B cell (primary cell): ENCODE measurements around the gene ZNF32.

DNA sequence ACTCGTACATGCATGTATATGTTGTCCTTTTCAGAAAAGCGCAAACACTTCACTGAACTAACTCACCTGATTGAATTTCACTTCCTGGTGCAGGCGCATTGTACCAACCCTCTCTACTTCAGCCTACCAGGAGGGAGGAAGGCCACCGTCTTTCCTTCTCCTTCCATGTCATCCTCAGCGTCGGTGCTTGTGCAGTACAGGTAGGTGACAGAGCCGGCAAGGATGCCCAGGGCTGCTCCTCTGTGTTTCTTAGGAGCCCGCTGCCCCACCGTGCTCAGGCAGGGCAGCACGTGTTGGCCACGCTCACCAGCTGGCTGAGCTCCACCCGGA lies 51.0 kb upstream of the RET start:
- PRO-cap = no peak
- CAGE, long polyA plus RNA = no peak

DNA sequence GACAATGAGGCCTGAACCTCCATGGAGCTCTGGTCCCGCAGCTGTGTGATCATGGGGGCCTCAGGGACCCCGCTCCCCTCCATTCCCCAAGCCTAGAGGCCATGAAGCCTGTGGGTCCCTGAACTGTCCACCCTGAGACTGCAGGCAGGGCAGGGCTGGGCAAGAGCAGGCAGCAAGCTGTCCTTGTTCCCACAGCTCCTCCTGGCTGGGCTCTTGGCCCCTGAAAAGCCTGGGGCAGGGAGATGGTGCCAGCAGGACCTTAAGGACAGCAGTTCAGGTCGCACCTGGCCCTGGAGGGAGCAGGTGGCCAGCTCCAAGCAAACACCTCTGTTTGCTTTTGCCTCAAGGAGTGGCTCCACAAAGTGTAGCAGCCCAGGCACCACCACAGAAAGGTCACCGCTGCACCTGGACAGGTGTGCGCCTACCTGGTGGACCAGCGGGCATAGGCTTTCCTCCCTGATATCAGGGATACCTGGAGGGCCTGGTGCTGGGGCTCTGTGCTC lies 5.2 kb downstream of the RET start:
- PRO-cap = no peak
- CAGE, long polyA plus RNA = no peak

DNA sequence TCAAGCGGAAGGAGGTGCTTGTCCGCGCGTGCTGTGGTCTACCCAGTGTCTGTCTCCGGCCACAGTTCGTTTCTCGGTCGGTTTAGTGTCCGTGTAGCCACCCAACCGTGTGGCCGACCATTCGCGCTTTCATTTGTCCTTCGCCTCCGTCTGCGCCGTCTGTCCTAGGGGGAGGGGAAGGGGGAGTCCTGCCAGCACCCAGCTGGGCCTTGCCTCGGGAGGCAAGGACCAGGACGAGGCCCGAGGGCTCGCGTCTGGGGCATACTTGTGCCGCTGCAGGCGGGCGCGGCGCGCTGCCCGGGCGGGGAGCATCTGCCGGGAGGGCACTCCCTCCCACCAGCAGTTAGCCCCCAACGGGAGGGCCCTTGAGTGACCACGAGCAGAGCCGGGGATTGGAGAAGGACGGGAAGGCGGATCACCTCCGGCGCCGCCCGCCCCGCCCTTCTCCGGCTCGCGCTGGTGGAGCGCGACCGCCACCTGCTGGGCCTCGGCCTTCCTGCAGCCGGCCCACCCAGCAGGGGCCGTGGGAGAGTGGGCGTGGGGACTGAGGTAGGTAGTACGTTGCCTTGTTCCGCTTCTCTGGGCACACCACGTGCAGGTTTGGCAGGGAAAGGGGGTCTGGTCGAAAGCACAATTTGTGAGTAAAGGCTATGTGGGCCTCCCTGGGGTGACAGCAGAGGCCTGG lies 28.5 kb downstream of the RET start:
- PRO-cap = no peak
- CAGE, long polyA plus RNA = no peak

- PRO-cap = no peak
- CAGE, long polyA plus RNA = no peak
Measured at GRCh38 chr10:43266195-43266787, 574 bp downstream of the RASGEF1A start.

- PRO-cap = unidirectional peak, minus-strand start at chr10:43361986
- CAGE, long polyA plus RNA = no peak
Measured at GRCh38 chr10:43361378-43362037, 9.9 kb upstream of the FXYD4 start.

DNA sequence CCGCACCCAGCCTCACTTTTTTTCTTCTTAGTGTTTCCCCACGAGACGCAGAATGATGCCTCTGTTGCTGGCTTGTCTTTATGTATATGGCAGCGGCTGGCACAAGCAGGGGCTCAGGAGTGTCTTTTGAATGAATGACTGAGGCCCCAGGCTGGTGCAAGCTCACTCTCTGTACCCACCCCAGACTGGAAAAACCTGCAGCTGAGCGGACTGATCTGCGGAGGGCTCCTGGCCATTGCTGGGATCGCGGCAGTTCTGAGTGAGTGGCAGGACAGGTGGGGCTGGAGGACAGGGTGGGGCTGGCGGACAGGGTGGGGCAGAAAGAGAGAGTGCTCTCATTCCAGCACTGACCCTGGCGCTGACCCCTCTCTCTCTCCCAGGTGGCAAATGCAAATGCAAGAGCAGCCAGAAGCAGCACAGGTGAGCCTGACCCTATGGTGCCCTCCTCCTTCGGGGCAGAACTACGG lies 3.9 kb downstream of the FXYD4 start:
- PRO-cap = no peak
- CAGE, long polyA plus RNA = no peak

GRCh38 chr10:43396897-43397109 lies 12.2 kb downstream of the HNRNPF start:
- PRO-cap = bidirectional peak, plus-strand start at chr10:43396953, minus-strand start at chr10:43396749
- CAGE, long polyA plus RNA = no peak

- PRO-cap = no peak
- CAGE, long polyA plus RNA = no peak
Measured at GRCh38 chr10:43456256-43456526, 19.3 kb downstream of the ZNF487 start.

DNA sequence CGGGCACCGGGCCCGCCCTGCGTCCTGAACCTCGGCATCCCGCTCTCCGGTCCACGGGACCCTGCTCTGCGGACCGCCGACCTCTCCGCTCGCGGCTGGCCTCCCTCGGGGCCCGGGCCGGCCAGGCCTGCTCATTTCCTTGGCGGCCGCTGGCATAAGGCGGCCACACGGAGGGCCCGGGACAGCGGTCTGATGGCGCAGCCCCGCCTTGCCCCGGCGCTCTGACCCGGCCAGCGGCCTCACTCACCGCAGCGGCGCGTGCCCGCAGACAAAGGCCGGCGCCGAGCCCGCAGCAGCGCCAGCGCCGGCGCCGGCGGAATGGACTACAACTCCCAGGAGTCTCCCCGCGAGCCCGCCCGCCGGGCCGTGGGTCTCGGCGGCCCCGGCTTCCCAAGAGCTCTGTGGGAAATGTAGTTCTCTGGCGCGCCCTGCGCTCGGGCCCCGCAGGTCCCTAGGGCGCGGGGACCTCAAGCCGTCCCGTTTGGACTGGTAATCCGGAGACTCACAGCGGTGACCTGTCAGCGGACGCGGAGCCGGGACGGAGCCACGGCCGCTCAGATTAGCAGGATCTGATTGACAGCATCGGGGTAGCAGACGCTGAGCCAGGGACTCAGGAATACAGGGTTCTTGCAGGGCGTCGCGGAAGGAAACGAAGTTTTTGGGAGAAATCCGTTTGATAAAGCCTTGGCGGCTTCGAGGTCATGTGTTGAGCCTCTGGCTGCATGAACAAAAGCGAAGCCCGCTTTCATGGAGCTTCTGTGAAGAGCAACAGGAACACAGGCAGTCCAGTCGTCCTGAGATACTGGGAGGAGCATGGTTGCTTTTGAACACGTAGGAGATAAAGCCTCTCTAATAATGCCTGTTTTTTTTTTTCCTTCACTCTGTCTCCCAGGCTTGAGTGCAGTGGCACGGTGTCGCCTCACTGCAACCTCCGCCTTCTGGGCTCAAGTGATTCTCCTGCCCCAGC lies at the start of gene ZNF32:
TSS of gene ZNF32 (minus strand) at position 327 of the 967 bp plus-strand sequence.
- PRO-cap = unidirectional peak, minus-strand start at position 320 of the sequence
- CAGE, long polyA plus RNA = no peak

GRCh38 chr10:43801747-43802136 lies 153.1 kb upstream of the ZNF32 start:
- PRO-cap = no peak
- CAGE, long polyA plus RNA = no peak

- PRO-cap = no peak
- CAGE, long polyA plus RNA = no peak
Measured at GRCh38 chr10:43816613-43816892, 167.9 kb upstream of the ZNF32 start.

DNA sequence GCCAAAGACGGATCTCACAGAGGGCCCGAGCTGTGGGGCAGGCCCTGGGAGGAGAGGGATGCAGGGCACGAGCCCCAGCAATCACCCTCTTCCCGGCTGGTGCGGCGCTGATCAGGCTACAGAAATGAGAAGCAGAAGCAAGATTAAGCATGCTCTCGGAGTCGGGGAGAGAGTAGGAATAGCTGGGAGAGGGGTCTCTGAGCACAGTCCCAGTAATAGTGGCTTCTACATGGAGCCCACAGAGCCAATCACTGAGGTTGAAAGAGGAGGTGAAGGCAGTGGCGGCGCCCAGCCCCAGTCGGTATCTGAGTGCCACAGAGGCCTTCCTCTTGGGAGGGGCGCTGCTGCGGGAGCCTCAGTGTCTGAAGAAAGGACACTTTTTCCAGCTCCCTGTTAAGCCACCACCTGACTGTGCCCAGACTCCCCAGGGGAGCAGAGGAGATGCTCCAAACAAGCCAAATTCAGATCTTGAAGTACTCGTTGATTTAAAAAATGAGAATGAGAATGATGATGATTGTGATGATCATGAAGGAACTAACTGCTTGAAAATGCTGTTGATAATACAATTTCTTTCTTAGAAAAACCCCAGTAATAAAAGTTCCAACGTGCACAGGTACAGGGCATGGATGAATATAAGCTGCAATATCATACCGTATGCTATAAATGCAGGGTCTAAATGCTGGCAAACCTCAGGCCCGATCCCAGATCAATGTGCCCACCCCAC lies 6.9 kb downstream of the CXCL12 start:
- PRO-cap = no peak
- CAGE, long polyA plus RNA = no peak

GRCh38 chr10:44385543-44386038 lies 694 bp upstream of the CXCL12 start:
- PRO-cap = no peak
- CAGE, long polyA plus RNA = no peak

- PRO-cap = no peak
- CAGE, long polyA plus RNA = no peak
Measured at GRCh38 chr10:44968873-44969407, 9.3 kb downstream of the RASSF4 start.

DNA sequence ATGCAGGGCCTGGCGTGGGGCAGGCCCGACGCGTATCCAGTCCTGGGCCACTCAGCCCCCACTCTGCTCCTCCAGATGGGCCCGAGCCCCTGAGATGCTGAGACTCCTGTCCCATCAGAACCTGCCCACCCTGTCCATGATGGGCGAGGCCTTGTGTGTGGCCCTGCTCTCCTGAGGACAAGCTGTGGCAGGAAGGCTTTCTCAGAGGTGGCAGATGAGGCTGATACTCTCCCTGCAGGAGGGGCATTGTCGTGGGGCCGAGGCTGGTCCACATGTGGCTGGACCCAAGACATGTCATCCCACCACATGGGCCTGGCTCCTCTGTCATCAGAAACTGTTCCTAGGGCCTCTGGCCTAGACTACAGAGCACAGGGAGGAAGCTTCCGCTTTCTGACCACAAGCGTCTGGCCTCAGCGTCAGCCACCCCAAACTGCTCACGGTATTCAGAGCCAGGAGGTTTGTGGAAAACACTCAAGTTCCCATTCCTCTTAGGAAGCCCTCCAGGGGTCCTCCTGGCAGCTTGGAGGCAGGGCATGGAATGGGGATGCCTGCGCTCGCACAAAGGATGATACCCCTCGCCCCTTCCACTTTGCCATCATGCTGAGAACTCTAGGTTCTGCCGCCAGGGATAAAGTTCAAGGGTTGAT lies 6.1 kb downstream of the ALOX5 start:
- PRO-cap = no peak
- CAGE, long polyA plus RNA = no peak

GRCh38 chr10:45421105-45421786 lies 47.2 kb downstream of the ALOX5 start:
- PRO-cap = no peak
- CAGE, long polyA plus RNA = no peak

DNA sequence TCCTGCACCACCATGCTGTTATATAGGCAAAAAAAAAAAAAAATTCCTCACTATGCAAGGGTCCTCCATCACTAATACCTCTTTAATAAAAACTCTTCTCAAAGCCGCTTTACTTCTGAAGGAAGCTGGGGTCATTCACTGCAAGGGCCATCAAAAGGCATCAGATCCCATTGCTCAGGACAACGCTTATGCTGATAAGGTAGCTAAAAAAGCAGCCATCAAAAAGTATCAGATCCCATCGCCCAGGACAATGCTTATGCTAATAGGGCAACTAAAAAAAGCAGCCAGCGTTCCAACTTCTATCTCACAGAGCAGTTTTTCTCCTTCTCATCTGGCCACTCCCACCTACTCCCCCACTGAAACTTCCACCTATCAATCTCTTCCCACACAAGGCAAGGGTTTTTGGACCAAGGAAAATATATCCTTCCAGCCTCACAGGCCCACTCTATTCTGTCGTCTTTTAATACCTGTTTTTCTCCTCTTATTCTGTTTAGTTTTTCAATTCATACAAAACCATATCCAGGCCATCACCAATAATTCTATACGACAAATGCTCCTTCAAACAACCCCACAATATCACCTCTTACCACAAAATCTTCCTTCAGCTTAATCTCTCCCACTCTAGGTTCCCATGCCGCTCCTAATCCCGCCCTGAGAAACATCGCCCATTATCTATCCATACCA lies 39.9 kb upstream of the MARCHF8 start:
- PRO-cap = no peak
- CAGE, long polyA plus RNA = no peak

- PRO-cap = no peak
- CAGE, long polyA plus RNA = no peak
Measured at GRCh38 chr10:45964232-45965070, 7.8 kb upstream of the TIMM23 start.

DNA sequence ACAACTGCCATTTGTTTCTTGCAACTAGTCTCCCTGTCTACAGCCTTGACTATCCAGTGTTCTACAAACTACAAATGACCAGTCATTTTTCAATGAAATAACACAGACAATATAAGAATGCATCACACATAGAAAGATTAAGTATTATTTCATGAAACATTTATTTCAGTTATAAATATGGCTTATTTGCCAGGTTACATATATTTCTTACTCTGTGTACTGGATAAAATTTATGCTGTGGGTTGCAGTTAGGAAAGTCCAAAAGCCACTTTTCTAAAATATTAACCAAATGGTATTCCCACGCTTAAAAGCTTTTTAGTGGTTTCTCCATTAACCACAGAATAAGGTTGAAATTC lies 2.6 kb upstream of the TIMM23 start:
- PRO-cap = no peak
- CAGE, long polyA plus RNA = no peak

DNA sequence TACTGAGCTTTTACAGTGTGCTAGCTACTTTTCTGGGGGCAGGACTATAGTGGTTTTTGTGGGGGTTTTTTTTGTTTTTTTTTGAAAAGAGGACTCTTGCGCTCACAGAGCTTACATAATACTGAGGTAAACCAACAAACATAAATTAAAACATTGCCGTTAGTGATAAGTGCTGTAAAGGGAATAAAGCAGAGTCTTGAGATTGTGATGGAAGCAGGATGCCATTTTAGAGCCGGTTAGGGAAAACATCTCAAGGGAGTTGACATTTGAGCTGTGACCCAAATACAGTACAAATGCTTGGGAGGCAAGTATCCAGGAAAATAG lies 1.8 kb downstream of the TIMM23 start:
- PRO-cap = no peak
- CAGE, long polyA plus RNA = no peak